Mucosa of descending colon (tissue), 1 donor: Measurements from ENCODE around the genes SLC17A4, TRIM38 and H3C1.

DNA sequence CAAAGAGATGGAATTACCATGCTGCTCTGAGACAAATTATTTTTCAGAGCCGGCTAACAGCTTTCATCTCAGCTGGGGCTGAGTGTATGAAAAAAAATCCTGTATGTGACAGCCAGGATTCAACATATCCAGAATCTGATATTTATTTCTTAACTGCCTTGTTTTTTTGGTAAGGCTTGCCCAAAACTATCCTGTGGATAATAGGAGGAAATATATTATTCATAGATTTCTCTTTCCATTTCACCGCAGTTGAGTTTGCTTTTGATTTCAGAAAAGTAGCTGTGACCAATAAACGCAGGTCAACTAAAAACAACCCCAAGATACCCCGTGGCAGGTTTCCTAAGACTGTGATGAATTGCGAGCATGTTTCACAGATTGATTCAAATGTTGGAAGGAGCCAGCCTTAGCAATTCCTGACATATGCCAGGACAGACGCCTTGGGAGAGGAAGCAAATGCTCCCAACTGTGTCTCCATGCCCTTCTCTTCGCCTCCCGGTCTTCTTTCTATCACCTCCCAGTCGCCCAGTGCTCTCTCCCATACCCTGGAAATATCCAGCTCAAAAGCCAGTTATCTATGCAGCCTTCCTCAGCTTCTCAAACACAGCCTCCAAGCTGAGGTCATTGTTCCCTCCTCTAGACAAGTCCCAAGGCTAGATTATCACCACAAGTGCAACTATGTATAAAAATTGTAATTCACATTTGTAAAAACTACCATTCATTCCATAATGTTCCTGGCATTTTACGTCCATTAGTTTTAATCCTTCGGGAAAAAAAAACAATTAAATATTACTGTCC lies 32.0 kb downstream of the KIAA0319 start:
- PRO-cap = no peak

- PRO-cap = unidirectional peak, minus-strand start at chr6:24663341
Observed at GRCh38 chr6:24663129-24663693, 3.5 kb downstream of the TDP2 start.

- PRO-cap = no peak
Observed at GRCh38 chr6:24701297-24701885, 17.6 kb downstream of the C6orf62 start.

- PRO-cap = no peak
Observed at GRCh38 chr6:24703191-24704257, 15.4 kb downstream of the C6orf62 start.

GRCh38 chr6:24909720-24910119 lies 26.0 kb downstream of the RIPOR2 start:
- PRO-cap = no peak

- PRO-cap = no peak
Observed at GRCh38 chr6:24918739-24919447, 16.9 kb downstream of the RIPOR2 start.

- PRO-cap = no peak
Observed at GRCh38 chr6:24919448-24919991, 16.2 kb downstream of the RIPOR2 start.

- PRO-cap = no peak
Observed at GRCh38 chr6:24926361-24926941, 9.3 kb downstream of the RIPOR2 start.

DNA sequence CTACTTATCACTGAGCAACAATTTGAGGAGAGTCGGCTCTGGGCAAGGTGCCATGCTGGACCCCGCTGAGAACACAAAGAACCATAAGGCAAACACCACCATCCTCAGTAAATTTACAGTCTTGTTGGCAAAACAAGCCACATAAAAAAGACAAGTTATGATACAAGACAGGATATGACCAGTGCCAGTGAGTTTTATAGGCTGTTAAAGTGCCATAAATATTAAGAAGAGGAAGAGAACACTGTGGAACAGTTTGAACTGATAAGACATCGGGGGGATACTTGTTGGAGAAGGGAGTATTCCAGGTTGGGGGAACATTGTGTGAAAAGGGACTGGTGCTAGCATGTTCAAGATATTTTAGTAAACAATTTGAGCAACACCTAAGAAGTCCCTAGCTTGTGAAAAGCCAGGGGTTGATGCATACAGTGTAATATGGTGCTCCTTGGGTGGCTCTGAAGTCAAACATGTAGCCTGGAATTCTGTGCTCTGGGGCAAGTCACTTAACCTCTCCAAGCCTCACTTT lies 25.3 kb upstream of the RIPOR2 start:
- PRO-cap = no peak

DNA sequence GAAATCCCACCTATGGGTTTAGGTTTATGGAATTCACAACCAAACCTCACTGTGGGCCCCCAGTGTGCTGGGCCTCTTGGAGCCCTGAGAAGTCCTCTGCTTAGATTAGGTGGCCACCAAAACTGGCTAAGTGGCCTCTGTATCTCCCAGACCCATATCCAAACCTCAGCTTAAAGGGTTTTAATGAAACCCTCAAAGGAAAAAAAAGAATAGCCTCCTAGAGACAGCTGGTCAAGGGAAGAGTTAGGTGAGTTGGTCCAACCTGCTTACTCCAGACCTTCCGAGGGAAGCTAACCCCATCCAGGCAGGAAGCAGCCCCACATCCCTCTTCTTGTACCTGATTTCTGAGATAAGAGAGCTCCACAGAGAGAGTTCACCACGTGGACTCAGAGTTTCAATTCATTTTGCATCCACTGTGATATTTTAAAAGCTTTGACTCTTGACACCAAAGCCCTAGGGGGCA lies 55.9 kb upstream of the RIPOR2 start:
- PRO-cap = no peak

DNA sequence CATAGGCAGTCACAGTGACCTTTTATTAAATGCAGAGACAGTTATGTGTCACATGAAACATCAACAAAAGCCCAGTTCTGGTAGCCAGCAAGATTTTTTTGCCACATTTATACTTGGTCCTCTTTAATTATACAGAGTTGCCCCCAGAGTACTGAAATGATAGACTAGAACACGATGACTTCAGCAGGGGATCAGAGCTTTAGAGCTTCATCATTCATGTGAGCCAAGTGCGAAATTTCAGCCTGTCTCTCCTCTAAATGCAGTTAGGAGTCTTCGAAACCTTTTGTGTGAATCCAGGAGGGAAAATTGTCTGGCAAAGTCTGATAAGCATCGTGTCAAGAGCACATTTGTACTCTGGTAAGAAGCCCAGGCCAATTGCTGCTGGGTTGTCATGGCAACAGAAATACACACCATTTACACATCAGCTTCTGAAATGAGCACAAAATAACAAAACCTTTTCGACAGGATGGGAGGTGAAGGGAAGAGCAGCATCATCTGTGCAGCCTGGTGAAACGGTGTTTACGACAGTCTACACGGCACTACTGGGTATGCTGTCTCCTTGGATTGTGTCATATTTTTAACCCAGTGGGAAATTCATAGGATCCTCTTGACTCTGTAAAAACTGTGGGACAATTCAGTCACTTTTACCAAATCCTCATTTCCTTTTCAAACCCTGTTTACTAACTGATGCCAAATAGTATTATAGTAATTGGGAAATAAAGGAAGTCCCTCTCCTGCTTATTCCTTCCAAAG lies 79.4 kb upstream of the RIPOR2 start:
- PRO-cap = no peak

DNA sequence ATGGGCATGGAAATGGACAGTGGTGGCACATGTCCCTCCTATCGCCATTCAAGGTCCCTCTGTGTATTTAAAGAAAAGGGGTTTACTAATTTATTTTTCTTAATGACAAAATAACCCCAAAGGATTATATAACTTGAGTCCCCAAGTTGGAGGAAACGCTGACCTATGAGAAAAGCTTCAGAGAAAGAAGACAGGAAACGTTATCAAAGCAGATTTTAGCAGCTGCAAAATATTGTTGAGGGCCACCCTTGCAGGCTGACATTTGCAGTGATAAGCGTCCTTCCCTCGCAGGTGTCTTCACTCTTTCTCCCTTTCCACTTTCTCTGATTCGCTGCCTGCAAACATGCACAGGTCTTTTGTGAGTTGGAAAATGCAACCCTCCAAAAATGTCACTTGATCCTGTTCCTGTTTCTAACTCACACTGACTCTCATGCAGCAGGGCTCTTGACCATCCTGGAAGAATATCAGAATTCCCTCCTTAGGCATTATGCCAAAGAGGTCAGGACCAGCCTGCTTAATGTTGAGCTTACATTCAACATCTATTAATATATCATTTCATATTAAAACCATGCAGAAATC lies 103.3 kb upstream of the RIPOR2 start:
- PRO-cap = unidirectional peak, plus-strand start at position 258 of the sequence

DNA sequence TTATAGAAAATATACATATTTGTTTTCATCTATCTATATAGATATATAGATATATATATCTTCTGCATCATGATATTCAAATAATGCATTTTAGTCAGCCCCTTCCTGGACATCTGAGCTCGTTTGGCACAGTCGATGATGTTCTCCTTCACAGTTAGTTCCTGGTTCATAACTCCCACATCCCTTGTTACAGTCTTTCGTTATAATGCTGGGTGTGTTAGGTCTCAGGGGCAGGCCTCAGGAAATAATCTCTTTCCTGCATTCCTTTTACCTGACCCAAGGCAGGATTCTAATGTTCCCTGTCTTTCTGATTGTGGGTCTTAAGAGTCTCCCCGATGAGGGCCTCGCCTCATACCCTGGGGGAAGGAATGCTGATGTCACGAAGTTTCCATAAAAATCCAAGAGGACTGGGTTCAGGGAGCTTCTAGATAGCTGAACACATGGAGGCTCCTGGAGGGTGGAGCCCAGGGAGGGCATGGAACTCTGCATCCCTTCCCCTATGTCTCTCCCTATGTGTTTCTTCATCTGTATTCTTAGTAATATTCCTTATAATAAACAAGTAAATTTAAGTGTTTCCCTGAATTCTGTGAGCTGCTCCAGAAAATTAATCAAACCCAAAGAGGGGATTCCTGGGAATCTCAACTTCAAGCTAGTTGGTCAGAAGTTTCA lies 103.9 kb upstream of the CARMIL1 start:
- PRO-cap = no peak

DNA sequence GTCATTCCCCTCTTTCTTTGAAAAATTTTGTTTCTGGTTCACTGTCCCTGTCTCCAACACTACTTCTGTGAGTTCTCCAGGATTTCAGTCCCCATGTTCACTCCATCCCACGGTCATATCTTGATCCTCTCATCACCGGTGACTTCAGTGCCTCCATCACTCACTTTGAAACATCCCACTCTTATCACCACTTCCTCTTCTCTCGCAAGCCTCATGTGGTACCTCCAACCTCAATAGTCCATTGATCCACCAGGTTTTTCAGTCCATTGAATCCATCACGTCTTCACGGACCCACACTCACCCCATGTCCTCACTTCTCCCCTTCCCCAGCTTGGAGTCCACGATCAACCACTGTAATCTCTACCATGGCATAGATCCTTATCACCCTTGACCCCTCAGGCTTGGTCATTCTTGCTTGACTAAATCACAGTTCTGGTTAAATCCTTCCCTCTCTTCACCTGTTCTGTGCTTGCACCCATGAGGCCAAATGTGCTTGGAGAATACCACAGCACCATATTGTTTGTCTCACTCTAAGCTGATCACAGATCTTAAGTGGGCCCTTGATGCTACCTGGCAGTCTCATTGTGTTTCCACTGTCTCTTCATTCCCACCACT lies 64.9 kb downstream of the CARMIL1 start:
- PRO-cap = no peak

GRCh38 chr6:25754381-25755069 lies at the start of gene SLC17A4:
TSS of gene SLC17A4 (plus strand) at chr6:25754742.
- PRO-cap = bidirectional peak, plus-strand start at chr6:25754743, minus-strand start at chr6:25754584

DNA sequence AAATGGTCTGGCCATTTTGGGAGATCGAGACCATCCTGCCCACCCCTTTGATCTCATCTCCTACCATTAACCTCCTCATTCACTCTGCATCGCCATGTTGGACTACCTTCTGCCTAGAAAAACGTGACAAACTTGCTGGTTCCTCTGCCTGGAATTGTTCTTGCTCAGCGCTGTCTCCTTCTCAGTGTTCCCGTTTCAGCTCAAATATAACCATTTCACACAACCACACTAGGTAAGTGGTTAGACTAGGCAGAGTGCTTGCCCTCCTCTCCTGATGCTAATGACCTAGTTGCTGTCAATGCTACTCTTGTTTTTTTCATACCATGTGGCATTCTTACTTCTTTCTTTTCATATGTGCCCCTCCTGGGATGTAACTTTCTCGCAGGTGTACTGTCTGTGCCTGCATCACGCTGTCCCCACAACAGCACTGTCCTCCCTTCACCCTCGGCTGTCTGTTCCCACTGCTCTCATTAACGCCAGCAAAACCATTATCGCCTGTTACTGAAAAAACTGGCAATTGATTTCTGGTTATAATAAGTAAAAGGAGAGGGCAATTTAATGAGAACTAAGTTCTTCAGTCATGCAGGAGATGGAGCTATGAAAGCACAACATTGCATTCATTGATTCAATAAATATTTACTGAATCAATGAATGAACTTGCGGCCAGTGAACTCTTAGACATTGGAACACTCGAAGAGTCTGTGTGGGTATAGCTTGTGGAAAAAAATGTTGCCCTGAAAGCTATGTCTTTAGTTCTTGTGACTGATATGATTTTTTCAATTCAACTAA lies 1.8 kb downstream of the SLC17A4 start:
- PRO-cap = no peak

DNA sequence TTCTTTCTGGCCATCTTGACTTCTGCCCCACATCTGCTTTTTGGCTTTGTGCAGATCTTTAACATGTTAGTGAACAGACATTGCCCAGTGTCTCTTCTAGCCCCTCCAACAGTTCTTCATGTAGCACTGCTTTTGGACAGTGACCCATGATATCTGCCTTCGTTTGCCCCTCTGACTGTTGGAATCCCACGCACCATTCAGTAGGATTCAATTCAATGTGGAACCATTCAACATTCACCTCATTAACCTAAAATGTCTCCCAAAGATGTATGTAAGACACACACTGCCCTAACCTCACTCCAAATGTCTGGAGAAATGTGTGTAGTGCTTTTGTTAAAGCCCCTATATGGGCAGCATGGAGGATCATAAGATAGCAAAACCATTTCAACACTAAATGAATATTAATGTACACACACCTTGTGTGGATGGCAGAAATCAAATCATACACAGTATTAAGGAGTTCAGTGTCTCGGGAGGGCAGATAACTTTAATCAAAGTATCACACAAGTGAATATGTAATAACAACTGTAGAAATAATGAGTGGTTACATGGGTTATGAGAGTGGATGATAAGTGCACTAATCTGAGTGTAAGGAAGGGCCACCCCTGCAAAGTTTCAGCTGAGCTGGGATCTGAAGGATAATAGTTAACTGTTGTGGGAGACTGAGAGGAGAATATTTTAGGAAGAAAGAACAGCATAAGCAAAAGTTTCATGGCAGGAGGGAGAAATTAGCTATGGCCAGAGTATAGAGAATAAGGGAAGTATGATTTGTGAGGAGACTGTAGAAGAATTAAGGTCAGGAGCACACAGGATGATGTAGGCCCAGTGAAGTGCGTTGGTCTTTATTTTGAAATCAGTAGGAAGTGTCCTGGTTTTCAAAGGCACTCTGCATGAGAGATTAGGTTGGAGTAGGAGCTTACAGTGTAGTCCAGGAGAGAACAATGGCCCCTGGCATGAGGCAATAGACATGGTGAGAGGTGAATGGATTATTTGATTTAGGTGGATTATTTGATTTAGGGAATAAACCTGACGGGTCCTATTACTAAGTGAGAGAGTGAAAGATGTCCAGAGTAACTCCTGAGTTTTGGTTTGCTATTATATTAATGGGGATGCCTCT lies 25.6 kb downstream of the SLC17A4 start:
- PRO-cap = no peak

- PRO-cap = unidirectional peak, plus-strand start at chr6:25962470; bidirectional peak, plus-strand start at chr6:25962802, minus-strand start at chr6:25962588
Observed at GRCh38 chr6:25961903-25962944, at the start of gene TRIM38. TSS of gene TRIM38 (plus strand) at chr6:25962802.

GRCh38 chr6:26020071-26021033 lies at the start of gene H3C1:
TSS of gene H3C1 (plus strand) at chr6:26020451.
- PRO-cap = unidirectional peak, plus-strand start at chr6:26020453; bidirectional peak, plus-strand start at chr6:26021124, minus-strand start at chr6:26020843

DNA sequence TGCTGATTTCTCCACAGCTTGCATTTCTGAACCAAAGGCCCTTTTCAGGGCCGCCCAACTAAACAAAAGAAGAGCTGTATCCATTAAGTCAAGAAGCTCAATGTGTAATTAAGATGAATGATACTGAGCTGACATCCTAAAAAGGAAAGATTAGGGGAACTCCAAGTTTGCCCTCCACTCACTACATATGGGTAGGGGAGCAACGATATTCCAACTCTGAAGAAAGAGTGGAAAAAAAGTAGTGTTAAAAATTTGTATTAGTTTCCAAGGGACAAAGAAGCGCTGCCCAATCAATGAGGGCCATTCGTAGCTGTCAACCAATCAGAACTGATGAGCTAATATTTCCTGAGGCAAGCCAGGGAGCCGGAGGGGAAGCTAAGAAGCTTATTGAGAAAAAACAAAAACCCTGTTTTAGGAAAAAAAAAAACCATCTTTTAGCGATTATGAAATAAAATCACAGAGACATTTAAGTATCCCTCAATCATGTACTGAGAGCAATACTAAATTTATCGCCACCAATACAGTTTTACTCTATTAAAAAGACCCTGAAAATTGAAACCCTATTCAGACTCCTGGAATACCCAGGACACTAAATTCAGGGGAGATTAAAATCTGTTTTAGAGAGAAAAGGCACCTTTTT lies 665 bp downstream of the H4C1 start:
- PRO-cap = no peak